Left cardiac atrium (tissue), 1 donor: ENCODE measurements around a stretch of chr16.

- PRO-cap: no peak
Observed at GRCh38 chr16:84806163-84806631, 13.6 kb upstream of the CRISPLD2 start.

DNA sequence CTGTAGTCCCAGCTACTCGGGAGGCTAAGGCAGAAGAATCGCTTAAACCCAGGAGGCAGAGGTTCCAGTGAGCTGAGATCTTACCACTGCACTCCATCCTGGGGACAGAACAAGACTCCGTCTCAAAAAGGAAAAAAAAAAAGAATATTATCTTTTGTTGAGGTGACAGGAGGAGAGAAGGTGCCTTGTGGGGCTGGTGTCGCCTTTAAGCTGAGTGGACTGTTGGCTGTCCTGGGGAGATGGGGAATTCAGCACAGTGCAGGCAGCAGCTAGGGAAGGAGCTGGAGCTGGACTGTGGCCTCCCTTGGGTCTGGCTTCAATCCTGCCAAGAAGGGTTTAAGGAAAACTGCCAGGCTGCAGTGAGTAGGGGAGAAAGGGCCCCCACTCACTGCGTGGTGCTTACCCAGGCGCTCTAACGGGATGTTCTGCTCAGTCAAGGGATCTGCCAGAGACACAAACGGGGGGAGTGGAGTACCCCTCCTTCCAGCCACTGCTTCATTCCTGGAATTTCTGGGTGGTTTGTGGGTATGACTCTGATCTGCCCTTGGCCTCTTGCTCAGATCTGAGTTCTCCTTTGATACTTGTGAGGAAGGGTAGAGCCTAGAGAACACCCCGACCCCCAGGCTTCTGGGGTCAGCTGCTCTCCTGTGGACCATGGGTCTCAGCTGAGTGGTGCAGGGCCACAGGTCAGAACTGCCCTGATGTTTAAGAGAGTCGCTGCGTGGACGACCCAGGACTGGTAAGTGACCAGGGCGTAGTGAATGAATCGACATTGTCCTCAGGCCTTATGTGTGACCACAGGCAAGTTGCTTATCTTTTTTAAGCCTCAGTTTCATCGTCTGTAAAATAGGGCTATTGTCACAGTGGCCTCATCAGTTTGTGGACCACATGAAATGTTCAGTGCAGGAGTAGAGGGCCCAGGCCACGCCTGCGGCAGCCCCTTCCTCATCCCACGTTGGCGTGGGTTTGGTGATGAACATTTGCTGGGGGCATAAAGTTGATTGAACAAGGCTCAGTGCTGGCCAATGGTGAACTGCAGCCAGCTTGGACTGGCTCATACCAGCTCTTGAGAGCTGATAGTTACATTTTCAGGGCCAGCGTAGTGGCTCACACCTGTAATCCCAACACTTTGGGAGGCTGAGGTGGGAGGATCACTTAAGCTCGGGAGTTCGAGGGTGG lies 9.6 kb downstream of the CRISPLD2 start:
- PRO-cap: no peak

DNA sequence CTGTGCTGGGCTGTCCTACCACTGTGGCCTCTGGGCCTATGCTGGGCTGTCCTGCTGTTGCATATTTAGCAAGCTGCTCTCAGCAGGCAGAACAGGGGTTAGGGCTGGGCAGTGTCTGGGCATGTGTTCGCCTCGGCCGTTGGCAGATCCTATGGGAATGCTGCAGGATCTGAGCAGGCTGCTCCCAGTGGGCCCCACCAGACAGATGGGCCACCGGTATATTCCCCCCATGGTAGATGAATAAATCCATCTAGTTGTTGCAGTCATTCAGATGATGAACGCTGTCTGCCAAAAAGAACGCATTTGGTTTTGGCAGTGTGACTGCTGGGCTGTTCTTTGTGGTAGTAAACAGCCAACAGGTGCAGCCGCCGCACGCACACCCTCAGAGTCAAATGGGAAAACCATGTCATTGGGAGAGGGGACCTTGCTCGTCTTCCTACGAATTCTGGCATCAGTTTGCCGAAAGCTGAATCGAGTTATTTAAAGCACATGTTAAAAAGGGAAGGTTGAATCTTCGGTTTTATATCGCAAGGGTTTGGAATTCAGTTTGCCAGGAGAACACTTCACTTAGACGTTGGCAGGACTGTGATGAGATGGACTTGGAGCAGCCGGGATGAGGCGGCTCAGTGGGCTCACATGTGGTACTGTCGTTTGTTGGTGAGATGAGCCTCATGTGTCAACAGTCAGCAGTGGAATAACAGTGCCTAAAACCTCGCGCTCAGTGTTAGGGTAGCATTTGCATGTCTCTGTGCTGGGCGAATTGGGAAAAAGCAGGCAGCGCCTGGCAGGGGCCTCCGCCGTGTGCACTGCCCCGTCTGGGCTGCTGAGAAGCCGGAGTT lies 49.4 kb downstream of the CRISPLD2 start:
- PRO-cap: no peak

DNA sequence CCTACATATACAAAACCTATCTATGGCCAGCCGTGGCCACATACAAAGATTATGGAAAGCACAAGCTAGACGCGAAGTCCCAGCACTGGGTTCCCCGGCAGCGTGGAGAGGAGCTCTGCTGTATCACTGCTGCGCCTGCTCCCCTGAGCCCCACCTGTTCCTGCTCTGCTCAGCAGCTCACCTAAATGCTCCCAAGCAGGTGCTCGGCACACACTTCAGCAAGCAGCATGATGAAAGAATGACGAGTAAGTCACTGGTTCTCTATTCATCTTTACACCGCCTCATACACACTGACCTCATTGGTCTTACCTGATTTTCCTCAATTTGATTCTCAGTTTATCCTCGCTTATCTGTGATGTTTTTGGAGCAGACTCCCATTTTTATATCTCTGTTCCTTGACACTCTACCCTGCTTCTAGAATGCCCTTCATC lies 20.5 kb downstream of the ZDHHC7 start:
- PRO-cap: no peak

GRCh38 chr16:85062503-85063342 lies 35.1 kb downstream of the KIAA0513 start:
- PRO-cap: no peak

DNA sequence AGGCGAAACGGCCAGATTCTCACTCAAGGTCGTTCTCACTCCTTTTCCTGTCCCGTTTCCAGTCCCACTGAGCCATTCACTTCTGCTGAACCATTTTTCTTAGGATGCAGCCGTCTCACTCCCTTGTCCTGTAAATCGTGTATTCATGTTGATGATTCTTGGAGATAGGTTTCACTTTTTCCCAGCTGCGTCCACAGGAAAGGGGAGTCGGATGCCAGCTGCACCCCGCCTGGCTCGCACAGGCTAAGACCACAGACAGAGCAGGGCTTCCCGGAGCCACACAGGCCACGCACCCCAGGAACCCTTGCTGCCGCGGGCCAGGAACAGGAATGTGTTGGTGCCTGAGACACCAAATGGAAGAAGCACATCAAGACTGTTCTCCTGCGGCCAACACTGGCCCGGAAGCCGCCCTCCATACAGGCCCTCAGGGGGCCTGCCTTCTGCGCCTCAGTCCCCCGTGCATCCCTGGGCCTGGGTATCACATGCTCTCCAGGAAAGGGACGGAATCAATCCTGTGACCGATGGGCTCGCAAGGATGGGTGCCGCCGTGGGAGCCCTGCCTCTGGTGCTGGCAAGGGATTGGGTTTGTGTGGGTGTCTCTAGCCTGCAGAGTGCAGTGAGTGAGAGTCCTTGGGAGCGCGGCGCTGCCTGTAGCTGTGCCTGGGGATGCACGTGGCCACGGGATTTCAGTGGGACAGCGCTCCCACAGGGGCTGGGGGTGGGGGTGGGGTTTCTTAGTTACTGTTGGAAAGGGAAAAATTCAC lies 19.5 kb downstream of the CIBAR2 start:
- PRO-cap: no peak

GRCh38 chr16:85137408-85138000 lies 25.2 kb upstream of the CIBAR2 start:
- PRO-cap: bidirectional peak, plus-strand start at chr16:85137696, minus-strand start at chr16:85137527

DNA sequence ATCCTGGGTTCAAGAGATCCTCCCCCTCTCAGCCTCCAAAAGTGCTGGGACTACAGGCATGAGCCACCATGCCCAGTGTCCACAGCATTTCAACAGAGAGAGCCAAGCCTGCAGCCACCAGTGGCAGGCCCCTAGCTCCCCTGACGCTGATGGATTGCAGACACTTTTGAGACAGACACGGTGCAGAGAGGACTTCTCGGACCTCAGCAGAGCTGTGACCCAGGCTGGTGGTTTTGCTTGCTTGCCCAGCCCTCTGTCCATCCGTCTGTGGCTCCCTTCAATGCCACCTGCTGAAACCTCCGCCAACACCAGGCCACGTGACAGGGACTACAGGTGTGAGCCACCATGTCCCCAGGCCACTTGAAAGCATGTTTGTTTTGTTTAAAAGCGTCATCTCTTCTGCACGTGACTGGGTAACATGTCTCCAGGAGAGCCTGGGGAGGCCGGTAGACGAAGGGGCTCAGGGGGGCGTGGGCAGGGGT lies 26.3 kb upstream of the CIBAR2 start:
- PRO-cap: no peak

GRCh38 chr16:85171362-85171974 lies 59.2 kb upstream of the CIBAR2 start:
- PRO-cap: no peak

- PRO-cap: no peak
Observed at GRCh38 chr16:85174373-85174866, 62.1 kb upstream of the CIBAR2 start.

- PRO-cap: unidirectional peak, minus-strand start at chr16:85220661
Observed at GRCh38 chr16:85220095-85220854, 108.0 kb upstream of the CIBAR2 start.

- PRO-cap: no peak
Observed at GRCh38 chr16:85283992-85284577, 171.8 kb upstream of the CIBAR2 start.

DNA sequence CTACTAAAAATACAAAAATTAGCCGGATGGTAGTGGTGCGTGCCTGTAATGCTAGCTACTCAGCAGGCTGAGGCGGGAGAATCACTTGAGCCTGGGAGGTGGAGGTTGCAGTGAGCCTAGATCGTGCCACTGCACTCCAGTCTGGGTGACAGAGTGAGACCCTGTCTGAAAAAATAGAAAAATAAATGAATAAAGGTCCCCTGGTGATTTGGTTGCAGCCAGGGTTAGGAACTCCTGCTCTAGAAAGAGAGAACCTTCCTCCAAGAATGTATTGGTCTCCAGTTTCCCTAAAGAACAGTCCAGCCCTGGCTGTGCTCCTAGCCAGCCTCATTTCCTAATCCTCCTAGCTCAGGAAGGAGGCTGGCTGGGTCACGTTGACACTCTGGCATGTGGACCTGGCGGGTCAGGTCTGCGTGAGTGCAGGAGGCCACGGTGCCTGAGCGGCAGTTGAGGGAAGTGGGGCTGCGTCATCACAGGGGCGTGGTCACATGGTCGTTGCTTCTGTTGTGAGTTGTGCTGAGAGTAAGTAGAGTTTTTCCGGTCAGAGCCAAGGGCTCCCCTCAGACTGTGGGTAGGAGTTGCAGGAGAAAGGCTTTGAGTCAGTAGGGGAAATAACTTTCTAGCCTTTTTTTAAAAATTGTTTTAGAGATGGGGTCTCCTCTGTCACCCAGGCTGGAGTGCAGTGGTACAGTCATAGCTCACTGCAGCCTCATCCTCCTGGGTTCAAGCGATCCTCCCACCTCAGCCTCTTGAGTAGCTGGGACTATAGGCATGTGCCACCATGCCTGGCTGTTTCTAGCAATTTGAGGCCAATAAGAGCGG lies 193.9 kb upstream of the CIBAR2 start:
- PRO-cap: no peak

DNA sequence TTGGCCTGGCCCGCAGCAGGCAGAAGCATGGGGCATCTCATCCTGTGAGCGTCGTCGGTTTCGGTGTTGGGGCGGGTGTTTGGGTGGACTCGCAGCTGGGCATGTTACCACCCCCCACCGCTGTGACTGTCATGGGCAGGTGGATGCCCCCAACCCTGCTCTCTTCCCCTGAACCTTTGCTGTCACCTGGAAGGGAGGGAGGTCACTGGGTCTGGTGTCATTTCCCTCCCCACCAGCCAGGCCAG lies 226.6 kb upstream of the CIBAR2 start:
- PRO-cap: no peak

GRCh38 chr16:85416300-85416818 lies 196.8 kb upstream of the GSE1 start:
- PRO-cap: no peak

- PRO-cap: no peak
Observed at GRCh38 chr16:85437243-85437934, 175.7 kb upstream of the GSE1 start.

DNA sequence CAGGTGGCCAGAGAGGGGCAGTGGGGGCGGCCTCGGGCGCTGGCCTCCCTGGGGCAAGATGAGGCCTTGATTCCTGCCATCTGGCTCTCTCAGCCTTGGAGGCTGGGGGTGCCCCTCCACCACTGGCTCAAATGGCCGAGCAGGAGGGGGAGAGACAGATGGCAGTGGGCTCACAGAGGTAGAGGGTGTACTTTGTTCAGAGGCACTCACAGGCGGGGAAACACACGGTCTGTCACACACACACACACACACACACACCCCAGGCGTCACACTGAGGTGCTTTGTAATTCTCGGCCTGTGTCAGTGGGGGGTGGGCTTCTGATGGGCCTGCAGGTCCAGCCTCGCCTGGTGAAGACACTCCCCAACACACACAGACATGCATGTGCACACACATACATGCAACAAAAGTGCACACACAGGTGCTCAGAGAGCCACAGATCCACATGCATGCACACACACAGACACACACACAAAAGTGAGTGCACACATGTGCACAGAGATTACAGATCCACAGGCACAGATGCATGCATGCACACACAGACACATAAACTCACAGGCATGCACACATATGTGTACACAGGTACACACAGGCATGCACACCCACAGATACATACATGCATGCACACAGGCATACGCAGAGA lies 173.7 kb upstream of the GSE1 start:
- PRO-cap: no peak

- PRO-cap: no peak
Observed at GRCh38 chr16:85473944-85474481, 139.1 kb upstream of the GSE1 start.

DNA sequence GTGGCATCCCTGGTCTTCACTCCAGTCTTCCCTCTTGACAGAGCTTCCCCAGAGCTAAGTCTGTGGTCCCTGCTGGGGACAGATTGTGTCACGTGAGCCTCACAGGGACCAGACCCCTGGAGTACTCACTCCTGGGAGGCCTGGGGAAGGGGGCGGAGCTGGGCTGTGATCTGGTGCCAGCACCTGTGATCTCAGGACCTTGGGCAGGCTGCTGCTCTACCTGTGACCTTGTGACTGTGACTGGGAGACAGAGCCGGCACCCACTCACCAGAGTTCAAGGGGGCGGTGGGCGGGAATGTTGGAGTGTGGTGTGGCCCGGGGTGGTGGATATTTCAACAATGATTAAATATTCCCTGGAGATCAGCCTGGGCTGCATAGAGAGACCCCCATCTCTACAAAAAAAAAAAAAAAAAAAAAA lies 97.1 kb upstream of the GSE1 start:
- PRO-cap: no peak

- PRO-cap: no peak
Observed at GRCh38 chr16:85579693-85580779, 33.1 kb upstream of the GSE1 start.